ENCODE data around the gene B3GLCT.

DNA sequence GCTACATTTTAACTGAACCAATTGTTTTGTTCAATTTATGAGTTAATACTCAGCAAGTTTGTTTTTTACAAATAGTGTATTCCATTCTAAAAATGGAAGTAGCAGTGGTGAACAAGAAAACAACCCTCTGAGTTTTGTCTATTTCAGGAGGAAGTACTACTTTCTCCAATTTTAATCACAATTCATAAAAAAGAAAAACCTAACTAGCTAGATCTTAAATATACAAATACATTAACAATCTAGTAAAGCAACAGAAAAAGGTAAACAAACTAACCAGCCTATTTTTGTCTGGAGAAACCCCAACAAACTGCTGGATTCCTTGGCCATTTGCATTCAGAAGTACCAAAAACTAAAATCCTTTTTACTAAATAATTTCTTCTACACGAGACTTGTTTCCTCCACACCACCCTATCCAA is 1.3 kb upstream of the USPL1 start:
- RRBS, result no CpG with 5 or more reads among the region's 1 CpG

DNA sequence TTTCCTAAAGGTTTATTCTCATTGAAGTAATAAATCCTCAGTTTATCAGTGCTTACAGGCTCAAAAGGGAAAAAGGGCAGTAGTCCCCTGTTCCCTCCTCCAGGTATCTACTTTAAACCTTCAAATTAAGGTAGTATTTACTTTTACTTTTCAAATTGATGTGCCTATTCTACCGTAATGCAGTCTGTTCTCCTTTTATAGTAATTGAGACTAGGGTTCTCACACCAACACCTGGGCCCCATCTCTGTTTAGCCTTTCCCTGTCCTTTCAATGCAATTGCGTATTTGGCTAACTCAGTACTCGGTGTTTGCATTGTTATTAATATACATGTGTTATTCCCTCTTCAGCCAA is 30.1 kb downstream of the USPL1 start:
- RRBS, result no CpG with 5 or more reads among the region's 3 CpGs

- RRBS, result no CpG with 5 or more reads among the region's 18 CpGs
These were observed 22.3 kb upstream of the ALOX5AP start for GRCh38 chr13:30712641-30713887.

GRCh38 chr13:30739601-30739985 is 4.2 kb downstream of the ALOX5AP start:
- RRBS, result no CpG with 5 or more reads among the region's 3 CpGs

DNA sequence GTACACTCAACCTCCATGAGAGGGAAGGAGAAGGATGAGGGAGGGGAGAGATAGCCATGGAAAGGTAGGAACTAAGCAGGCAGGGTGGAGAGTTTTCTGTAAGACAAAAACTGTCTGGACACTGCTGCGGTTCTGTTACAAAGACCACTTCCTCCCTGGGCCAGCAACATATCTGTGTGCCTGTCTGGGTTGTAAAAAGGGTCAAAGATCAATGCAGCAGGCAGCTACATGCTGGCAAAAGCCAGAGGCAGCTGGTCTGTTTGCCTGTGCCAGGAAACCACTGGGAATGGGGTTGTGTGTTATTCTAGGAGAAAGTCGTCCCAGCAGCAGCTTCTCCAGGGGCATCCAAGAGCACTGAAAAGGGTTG is 11.0 kb downstream of the ALOX5AP start:
- RRBS, result no CpG with 5 or more reads among the region's 2 CpGs

DNA sequence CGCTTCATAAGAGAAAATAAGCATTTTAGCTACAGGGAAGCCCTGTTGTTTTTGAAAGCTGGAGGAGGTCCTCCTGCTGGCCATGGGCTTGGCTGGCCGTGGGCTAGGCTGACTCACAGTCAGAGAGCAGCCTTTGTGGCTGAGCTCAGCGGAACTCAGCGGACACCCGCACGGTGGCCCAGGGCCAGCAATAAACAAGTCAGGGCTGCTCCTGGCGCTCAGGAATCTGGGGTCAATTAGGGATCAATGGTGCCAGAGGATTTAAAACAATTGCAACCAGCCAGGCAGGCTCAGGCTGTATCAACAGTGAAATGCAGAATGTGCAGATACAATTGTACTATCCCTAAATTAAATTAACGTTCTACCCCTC is 57.3 kb downstream of the ALOX5AP start:
- RRBS, result no CpG with 5 or more reads among the region's 8 CpGs

- RRBS, result no CpG with 5 or more reads among the region's 12 CpGs
These were observed 81.5 kb upstream of the MEDAG start for GRCh38 chr13:30824513-30825091.

- RRBS, result no CpG with 5 or more reads among the region's 16 CpGs
These were observed 41.2 kb upstream of the MEDAG start for GRCh38 chr13:30864457-30865695.

GRCh38 chr13:31199489-31200284 is at the start of gene B3GLCT:
TSS of gene B3GLCT (plus strand) at chr13:31199975.
- RRBS, result 1% methylated on average over 29 of the region's 84 CpGs

DNA sequence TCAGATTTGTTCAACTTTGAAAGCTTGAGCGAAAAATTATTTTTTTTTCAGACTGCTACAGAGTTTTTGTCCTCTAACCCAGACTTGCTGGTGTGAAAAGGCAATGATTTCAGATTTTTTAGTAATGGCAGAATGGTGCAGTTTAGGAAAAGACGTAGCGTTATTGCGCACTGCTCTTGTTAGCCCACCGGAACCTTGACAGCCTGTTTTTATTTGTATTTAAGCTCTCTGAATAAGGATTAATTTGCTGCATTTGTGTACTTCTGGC is 1.2 kb downstream of the B3GLCT start:
- RRBS, result no CpG with 5 or more reads among the region's 5 CpGs

GRCh38 chr13:31208916-31209893 is 9.4 kb downstream of the B3GLCT start:
- RRBS, result no CpG with 5 or more reads among the region's 15 CpGs

- RRBS, result no CpG with 5 or more reads among the region's 2 CpGs
These were observed 178.0 kb downstream of the B3GLCT start for GRCh38 chr13:31377714-31378326.

GRCh38 chr13:32016049-32016864 is 15.3 kb upstream of the FRY start:
- RRBS, result no CpG with 5 or more reads among the region's 3 CpGs

DNA sequence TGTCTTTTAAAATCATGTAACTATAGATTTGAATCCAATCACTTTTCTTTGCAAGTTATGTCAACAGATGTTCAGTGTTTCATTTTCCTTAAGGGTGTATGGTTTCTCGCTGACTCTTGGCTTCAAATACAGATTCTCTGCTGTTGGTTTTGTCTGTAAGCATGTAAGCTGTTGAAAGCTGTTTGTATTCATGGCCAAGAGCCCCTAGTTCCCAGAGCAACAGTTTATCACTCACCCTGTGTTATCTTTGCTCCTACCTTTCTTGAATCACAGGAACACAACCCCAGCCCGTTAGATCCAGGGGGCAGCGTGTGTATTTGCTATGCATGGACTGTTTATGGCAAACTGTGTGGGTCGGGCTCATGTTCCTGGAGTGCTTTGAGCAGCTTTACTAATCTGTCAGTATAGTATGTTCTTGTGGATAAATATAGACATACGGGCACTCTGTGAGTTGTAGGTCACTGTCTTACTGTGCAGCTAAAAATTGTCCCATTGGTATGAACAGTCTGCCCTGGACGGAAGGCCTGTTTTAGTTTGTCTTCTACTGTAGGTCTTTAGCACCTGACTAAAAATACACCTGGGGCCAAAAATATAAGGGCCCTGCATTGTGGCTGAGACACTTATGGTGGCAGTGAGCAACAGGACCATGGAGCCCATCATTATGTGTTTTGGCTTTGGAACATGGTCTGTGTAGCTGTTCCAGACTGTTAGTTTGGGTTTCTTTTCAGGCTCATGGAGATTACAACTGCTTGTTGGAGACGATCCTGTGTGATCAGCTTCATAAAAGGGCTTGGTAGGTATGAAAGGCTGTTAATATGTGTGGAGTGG is 29.0 kb downstream of the FRY start:
- RRBS, result no CpG with 5 or more reads among the region's 7 CpGs

GRCh38 chr13:32409526-32410378 is 18.2 kb downstream of the N4BP2L1 start:
- RRBS, result no CpG with 5 or more reads among the region's 26 CpGs

- RRBS, result no CpG with 5 or more reads among the region's 5 CpGs
These were observed 5.8 kb downstream of the N4BP2L1 start for GRCh38 chr13:32422145-32422539.

GRCh38 chr13:32427347-32427737 is 588 bp downstream of the N4BP2L1 start:
- RRBS, result 1% methylated on average over 29 of the region's 45 CpGs

DNA sequence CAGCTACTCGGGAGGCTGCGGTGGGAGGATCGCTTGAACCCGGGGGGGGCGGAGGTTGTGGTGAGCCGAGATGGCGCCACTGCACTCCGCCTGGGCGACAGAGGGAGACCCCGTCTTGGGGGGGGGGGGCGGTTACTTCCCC is 770 bp downstream of the N4BP2L2 start:
- RRBS, result no CpG with 5 or more reads among the region's 11 CpGs

GRCh38 chr13:32736344-32737031 is 150.2 kb downstream of the PDS5B start:
- RRBS, result no CpG with 5 or more reads among the region's 4 CpGs

DNA sequence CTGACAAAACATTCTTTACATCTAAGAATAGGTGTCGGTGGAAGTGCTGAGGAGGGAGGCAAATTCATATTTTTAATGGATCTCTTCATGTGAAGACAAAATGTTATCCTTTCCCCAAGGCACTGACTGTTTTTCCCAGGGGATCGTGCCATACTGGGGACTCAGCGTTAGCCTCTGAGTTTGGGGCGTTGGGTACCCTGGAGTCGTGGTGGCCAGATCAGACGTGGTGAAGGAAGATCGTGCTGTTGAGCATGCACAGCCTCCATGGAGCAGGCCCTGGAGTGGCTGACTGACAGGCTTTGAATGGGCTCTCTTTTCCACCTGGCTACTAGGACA is 126.6 kb upstream of the KL start:
- RRBS, result no CpG with 5 or more reads among the region's 7 CpGs